Metastatic Pancreatic Carcinoma in the Ovary (tissue), 1 donor: ENCODE results near the genes BARHL1 and GBGT1.

- PRO-cap = no peak
These were observed 77.0 kb downstream of the CFAP77 start for GRCh38 chr9:132486972-132487384.

DNA sequence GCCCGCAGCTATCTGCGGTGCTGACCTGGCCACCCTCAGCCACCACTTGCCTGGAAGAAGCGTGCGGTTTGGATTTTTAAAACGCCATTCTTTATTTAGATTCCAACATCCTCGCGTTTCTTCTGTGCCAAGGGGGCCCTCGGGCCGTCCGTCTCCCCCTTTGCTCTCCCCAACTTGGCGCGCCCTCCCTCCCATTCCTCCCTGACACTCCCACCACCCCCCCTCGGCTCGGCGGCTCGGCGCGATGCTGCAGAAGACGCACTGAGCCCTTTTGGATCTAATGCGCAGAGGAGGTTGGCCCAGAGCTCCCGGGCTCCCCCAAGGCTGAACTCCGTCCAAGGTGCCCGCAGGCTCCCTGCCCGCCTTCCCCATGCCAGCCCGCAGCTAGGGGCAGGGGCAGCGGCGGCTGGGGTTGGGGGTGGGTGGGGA is at the start of gene BARHL1:
TSS of gene BARHL1 (plus strand) at position 269 of the 429 bp plus-strand sequence.
- PRO-cap = no peak

GRCh38 chr9:132873276-132873780 is 4.8 kb downstream of the AK8 start:
- PRO-cap = no peak

DNA sequence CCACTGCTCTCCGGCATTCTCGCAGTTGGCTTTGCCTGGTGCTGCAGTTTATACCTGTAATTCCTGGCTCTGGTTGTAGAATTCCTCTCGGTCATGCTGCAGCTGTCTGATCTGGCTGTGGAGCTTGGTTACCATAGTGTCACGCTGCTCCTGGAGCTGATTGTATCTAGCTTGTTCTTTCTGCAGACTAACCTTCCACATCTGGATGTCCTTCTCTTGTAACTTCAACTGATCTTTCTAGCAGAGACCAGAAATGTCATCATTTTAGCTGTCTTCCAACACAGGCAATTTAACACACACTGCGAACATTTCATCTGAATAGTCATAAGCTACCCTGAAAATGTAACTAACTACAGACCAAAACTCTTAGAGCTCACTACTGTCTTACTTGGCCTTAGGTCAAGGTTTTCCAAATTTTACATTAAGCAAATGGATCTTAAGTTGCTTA is 23.9 kb downstream of the SPACA9 start:
- PRO-cap = no peak

- PRO-cap = no peak
These were observed 1.8 kb downstream of the TSC1 start for GRCh38 chr9:132942505-132943141.

DNA sequence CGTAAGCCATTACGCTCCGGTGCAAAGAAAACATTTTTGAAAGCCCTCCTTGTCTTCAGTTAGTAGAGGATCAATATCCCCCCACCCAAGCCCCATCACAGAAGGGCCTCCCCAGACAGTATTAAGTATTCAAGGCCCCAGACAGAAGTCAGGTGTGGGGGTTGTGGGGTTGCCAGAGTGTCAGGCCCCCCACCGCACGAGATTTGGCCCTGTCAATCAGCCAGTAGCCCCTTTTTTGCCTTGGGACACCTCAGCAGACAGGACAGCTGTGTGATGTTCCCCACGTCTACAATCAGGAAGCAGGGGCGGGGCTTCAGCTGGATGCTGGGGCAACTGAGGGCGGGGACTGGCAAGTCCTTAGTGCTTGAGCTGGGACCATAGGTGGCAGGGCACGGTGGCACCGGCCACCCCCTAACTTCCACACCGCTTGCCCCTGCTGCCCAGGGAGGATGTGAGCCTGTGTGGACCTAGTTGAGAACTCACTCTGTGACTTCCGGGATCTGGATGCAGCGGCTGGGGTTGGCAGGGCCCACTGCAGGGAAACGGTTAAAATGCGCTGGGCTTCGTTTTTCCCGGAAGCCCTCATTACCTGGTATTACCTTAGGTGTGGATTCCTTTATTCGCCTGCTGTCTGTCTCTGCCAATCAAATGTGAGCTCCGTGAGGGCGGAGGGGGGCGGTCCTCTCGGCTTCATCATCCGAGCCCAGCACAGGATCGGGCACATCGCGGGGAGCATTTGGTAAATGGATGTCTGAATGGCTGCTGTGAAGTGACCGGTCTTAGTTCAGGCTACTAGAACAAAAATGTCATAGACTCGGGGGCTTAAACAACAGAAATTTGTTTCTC is 7.6 kb upstream of the GTF3C5 start:
- PRO-cap = no peak

DNA sequence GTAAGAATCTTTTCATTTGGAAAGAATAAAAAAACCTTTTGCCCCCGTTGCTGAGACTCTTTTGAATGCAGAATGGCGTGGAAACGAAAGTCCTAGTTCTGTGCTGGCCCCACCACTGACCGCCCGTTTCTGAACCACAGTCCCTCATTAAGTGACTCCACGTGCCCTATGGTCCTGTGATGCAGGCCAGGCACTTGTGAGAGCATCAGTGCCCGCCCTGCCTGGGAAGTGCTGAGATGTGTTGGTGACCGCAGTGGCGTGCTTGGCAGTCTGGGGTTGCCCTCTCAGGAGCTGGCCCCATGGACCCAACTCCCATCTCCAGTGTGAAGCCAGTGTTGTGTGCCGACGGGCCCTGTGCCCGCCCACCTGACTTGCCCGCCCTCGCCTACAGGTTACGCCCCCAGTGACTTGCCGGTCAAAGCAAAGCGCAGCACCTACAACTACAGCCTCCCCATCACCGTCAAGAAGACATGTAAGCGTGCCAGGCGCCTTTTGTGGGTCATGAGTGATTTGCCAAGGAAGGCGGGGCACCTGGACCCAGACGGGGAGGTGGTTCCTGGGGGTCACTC is 7.7 kb upstream of the CEL start:
- PRO-cap = no peak

DNA sequence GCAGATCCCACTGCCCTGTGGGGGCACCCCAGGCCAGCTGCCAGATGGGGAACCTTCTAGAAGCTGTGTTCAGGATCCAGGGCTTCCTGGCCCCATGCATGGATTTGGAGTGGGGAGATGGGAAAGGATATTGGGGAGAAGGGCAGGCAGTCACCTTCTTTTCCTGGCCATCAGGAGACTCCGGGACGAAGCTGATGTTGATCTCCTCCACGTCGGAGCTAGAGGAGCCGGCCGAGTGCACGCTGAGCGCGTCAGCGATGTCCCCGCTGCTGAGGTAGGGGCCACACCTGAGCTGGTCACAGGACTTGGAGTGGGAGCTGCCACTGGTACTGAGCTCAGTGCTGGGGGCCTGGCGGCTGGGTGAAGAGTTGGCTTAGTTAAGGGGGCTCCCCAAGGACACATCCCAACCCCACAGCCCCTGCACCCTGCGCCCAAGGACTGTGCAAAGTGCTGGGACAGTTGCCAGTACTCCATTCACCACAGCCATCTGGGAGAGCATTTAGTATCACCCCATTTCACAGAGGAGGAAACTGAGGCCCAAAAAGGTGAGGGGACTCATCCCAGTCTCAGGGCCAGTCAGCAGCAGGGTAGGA is 19.2 kb downstream of the RALGDS start:
- PRO-cap = no peak

DNA sequence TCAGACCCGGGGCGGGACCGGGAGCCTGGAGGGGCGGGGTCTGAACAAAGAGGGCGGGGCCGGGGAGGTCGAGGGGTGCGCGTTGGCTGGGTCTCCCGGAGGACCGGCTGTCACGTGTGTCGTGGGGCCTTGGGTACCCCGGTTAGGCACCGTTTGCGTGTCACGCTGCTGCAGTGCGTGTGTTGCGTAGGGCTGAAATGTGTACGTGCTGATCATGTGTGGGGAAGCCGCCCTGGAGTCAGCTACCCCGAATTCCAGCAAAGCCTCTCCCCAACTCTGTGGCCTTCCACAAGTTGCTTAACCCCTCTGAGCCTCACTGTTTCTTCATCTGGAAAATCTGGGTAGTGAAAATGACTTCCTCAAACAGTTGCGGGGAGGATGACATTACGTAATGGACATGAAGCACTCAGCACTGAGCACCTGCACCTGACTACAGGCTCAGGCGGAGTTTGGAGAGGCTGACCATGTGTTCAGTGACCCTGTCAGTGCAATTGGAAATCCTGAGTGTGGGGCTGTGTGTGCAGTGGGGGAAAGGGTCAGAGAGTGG is 414 bp upstream of the RALGDS start:
- PRO-cap = bidirectional peak, plus-strand start at position 47 of the sequence, minus-strand start outside the sequence

DNA sequence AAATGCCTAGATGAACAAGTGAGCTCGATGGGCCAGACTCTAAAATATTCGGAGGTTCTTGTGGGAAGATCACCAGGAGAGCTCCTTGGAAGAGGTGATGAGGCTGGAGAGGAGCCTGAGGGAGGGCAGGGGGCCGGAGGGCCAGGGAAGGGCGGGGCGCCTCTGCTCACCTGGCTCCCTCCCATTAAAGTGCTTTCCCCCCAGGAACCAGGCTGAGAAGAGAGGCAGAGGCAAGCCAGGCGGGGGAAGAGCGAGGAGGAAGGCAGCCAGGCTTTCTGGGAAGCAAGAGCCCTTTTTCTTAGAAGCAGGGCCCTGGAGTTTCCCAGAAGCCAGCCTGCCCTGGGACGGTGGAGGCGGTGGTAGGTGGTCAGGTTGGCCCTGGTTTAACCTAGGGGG is 16.3 kb upstream of the RALGDS start:
- PRO-cap = no peak

DNA sequence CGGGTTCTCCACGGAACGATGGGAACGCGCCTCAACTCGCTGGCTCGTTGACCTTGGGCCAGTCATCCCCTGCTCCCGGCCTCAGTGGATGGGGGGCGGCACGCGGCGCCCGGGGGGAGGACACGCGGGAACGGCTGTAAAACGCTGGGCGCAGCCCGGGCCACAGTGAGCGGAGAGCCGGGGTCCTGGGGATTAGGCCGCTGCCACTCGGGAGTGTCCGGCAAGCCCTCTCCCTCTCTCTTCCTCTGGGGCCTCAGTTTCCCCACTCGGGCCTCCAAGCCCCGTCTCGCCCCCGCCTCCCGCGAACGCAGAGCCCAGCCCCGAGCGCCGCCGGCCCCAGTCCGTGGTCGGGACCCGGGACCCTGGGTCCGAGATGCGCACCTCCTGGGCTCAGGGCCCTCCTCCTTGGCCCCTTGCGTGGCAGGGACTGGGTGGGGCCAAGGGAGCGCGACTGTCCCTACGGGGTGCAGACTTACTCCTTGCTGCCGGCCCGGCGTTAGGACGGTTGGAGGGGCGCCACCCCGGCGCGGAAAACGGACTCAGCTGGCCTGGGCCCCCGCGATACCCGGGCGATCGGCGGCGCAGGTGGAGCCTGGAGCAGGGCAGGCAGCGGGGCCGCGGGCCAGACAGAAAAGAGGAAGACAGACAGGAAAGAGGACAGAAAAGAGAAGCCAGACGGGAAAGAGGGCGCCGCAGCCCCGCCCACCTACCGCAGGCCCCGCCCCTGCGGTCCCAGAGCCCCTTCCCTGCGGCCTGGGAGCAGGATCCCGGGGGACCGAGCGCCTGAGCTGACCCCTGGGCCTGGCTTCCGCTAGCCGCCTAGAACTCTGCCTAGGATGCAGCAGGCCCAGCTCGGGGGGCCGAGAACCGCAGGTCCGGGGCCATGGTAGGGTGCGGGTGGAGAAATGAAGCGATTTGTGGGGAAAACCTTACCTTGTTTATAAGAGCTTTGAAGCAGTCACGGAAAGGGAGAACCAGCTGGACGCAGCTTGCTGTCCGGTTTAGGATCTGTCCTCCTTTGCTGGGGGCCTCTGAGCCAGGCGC is at the start of gene GBGT1:
TSS of gene GBGT1 (minus strand) at position 637 of the 1,044 bp plus-strand sequence.
- PRO-cap = unidirectional peak, minus-strand start at position 637 of the sequence

DNA sequence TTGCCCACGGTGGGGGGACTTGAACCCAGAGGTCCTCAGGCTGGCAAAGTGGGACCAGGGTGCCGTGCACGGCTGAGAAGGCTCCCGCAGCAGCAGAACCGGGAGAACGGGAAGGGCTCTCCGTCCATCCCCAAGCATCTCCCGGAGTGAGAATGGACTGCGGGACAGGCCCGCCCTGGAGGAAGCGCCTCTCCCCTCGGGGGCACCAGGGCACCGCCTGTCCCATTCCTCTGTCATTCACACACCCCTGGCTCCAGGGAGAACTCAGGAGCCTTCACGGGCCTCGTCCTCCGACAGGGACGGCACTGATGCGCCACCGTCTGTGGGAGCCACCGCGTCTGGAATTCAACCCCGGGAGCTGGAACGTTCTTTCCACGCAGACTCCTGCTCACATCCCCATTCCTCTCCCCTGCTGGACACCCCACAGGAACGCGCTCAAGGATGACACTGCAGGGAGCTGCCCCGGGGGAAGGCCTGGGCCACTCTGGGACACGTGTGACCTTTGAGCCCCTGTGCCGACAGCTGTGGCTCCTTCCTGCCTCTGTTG is 16.4 kb upstream of the OBP2B start:
- PRO-cap = no peak

DNA sequence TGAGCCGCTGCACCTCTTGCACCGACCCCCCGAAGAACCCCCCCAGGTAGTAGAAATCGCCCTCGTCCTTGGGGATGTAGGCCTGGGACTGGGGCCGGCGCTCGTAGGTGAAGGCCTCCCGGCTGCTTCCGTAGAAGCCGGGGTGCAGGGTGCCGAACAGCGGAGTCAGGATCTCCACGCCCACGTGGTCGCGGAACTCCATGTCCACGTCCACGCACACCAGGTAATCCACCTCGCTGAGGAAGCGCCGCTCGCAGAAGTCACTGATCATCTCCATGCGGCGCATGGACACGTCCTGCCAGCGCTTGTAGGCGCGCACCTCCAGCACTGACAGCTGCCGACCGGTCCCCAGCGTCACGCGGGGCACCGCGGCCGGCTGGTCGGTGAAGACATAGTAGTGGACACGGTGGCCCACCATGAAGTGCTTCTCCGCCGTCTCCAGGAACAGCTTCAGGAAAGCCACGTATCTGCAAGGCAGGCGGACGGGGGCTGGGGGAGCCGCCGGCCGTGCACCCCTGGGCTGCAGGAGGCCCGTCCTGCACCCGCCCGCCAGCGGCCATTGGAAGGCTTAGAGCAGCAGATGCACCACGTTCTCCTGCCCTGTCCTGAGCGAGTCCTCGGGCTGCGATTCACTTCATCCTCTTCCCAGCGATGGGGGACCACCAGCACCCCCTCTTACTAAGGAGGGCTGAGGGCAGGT is 47.0 kb upstream of the OBP2B start:
- PRO-cap = no peak

GRCh38 chr9:133272901-133273725 is 62.9 kb downstream of the SURF6 start:
- PRO-cap = no peak

DNA sequence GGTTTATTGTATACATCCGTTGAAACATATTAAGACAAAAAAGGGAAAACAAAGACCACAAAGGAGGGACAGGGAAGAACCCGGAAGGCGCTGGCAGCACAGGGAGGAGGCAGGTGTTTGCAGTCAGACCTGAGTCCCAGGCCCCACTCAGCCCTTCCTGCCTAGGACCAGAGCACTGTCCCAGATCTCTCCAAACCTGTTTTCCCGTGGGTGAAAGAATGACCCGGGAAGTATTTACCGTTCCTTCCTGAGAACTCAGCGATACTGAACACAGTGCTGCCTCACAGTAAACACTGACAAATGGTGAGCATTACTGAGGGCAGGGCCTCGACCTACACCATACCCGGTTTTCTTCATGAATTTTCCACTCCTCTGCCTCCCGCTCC is 62.2 kb downstream of the SURF6 start:
- PRO-cap = no peak

DNA sequence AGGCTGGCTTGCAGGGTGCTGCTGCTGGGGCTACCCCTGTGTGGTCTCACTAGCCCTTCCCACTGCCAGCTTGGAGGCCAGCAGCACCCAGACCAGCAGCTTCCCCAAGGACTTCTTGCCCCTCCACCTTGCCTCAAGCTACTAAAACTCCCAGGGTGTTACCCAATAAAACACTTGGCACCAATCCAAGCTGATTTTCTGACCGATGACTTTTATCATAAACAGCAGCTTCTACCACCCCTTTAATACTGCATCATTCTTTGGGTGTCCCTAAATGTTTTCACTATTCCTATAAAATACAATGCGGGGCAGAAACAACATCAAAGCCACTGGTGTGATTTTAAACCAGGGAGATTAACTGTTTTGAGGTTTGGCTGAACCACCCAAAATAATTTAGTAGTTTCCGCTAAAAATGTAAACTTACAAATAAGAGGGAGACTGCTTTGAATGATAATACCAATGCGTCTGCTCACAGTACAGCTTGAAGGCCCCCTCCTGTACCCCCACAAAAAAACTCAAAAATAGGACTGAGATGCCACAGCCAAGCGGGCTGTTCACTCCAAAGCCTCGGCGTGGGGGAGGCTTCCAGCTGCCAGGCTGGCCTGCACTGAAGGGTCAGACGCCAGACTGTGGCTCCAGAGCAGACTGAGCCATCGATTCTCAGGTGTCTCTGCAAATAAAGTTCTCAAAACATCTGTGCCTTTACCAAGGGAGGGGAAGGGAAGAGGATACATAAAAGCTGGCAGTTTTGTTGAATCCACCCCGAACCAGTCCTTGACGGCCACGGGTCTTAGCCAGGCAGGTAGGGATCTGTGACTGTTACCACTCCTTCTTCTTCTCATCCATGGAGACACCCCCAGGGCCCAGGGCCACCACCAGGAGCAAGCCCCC is 6.6 kb downstream of the SURF2 start:
- PRO-cap = no peak

GRCh38 chr9:133506401-133506746 is 18.4 kb downstream of the MYMK start:
- PRO-cap = no peak

DNA sequence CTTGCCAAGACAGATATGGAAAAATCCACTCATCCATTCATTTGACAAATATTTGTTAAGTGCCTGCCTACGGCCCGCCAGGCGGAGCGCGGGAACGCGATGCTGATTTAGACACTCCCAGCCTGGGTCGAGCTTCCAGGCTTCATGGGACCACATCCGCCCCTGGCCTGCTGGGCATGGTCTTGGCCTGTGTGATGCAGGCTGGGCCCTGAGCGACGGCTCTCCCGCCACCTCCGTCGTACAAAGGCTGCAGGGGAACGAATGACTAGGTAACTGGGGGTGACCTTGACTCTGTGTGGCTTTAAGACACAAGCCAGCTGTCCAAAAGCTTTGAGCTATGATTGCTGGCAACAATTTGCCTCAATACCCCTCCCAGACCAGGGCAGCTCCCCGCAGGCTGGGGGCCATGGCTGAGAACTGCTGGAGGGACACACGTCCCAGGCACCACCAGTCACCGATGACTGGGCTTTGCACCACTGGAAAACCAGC is 18.0 kb downstream of the MYMK start:
- PRO-cap = no peak

- PRO-cap = no peak
These were observed 34.6 kb downstream of the SARDH start for GRCh38 chr9:133703450-133704061.

- PRO-cap = no peak
These were observed 24.8 kb downstream of the SARDH start for GRCh38 chr9:133713389-133713765.